Subcutaneous preadipocyte (primary cell): ENCODE results near the gene ZNF189.

GRCh38 chr9:101397635-101398254, 673 bp downstream of the MRPL50 start:
- CAGE, long polyA plus RNA, result no peak

DNA sequence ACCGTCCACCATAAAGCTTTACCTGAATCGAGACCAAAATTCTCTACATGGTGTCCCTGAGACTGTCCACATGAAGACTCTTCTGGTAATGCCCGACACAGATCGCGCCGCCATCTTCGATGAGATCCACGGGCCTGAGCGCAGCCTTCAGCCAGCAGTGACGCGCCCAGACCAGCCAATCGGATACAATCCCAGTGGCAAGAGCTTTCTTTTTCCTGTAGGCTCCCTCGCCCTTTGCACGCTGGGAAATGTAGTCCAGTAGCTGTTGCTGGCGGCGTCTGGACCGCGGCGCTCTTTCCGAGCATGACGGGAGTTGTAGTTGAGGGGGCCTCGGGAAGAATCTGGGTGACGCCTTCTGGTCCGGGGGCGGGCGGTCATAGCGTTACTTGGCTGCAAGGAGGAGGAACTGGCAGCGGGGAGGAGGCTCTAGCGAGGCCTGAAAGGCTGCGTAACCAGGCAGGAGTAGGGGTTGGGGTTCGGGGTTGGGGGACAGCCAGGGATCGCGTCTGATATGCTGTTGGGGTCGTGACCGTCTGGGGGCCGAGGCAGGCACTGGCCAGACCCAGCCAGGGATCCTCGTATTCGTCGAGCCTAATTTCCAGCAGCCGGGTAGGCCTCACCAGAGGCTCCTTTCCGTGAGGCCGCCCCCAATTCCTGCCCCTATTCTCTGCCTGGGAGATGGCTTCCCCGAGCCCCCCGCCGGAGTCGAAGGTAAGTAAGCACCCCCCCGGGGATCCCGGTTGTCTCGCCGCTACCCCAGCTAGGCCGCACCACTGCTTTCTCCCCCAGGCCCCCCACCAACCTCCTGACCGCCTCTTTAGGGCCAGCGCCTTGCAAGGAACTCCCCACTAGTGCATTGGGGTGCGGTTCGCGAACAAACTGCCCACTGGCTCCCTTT, at the start of gene ZNF189:
TSS of gene ZNF189 (plus strand) at position 373 of the 898 bp plus-strand sequence.
- CAGE, long polyA plus RNA, result no peak

DNA sequence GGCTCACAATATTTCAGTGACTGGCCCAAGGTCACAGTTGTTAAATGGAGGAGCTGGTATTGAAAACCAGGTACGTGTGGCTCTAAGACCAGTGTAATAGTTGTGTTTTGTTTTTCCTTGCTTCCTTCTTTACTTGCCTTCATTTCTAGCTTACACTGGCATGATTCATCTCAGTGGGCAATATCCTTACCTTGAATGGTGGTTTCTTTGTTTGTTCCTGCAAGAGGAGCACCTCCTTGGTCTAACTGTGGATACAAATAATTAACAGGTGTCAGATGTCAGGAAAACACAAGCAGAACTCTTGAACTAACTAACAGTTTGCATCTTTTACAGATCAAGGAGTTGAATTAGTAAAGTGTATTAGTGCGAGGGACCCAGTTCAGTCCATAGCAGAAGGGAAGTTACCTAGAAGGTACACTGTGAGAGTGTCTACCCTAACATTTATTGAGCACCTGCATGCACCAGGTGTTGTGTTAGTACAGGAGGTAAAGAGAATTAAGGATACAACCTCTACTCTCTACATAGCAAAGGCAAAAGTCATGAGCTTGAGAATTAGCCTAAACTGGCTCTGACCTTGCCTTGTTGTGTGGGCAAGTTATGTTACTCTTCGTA, 7.2 kb downstream of the ALDOB start:
- CAGE, long polyA plus RNA, result no peak

DNA sequence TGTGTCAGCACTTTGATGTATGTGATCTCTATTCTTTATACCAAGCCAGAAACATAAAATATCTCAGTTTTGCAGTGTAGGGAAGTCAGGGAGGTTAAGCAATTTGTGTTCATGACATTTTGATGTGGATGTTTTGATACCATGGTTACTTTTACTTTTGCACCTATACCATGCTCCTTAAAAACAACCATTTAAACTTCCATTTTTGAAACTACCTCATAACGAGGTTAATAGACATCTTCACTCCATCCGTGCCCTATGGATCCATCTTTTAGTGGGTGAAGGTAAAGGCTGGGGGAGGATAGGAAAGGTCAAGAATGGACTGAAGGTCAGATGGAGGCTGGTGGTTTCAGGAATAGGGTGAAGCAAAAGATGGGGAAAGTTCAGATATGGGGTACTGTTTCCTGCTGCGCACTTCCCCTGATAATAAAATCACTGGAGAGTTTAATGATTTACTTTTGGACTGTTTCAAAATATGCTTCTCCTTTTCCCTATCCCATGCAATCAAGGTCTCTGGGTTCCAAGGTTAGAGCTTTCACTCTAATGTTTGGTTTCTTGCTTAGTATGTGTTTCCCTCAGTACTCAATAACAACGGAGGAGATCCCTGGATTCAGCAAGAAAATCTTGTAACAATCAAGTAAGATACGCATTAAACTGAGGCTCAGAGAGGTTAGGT, 10.7 kb upstream of the PPP3R2 start:
- CAGE, long polyA plus RNA, result no peak

GRCh38 chr9:104814974-104815528, 51.1 kb downstream of the NIPSNAP3B start:
- CAGE, long polyA plus RNA, result no peak

- CAGE, long polyA plus RNA, result no peak
Measured at GRCh38 chr9:104843004-104843727, 79.2 kb downstream of the NIPSNAP3B start.

DNA sequence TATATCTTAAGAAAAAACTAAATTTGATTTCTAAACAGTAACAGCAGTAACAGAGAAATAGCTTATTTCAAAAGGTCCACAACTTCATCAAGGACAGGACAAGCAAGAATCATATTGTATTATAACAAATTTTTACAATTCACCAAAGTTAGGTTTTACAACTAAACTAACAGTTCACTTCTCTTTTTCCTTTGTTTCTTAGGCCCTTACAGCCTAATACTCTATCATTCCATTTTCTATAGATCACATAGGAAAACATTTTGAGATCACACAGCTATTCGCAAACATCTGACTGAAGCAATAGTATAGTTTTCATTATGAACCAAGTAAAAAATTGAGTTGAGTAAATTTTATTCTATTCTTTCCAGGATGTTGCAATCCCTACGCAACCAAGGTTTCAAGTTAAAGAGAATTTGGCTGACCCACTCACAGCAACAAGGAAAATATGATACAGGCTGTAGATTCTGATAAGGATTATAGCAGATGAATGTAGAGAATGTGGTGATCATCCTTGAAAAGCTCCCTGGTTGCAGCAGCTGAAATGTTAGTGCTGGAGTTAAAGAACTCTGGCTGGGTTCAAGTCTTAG, 4.8 kb downstream of the ABCA1 start:
- CAGE, long polyA plus RNA, result no peak

DNA sequence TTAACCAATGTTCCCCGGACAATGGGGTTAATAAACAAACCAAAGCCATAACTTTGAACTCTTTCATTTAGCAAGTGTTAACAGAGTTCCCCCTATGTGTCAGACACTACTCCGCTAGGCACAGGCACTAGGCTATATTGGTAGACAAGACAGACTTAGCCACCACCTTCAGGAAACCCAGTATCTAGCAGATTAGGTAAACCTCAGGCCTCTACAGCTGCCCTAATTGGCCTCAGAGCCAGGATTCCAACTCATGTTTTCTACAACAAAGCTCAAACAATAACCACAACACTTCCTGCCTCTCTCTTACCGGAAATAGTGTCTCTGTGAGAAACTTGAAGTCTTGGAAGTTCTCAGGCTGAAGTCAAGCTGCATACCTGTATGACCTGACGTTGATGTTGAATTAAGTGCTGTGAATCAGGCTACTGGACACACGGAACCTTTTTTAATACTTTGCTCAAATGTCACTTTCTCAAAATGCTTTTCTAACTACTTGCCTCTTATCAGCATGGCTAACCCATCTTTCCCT, 116.6 kb upstream of the SLC44A1 start:
- CAGE, long polyA plus RNA, result no peak

DNA sequence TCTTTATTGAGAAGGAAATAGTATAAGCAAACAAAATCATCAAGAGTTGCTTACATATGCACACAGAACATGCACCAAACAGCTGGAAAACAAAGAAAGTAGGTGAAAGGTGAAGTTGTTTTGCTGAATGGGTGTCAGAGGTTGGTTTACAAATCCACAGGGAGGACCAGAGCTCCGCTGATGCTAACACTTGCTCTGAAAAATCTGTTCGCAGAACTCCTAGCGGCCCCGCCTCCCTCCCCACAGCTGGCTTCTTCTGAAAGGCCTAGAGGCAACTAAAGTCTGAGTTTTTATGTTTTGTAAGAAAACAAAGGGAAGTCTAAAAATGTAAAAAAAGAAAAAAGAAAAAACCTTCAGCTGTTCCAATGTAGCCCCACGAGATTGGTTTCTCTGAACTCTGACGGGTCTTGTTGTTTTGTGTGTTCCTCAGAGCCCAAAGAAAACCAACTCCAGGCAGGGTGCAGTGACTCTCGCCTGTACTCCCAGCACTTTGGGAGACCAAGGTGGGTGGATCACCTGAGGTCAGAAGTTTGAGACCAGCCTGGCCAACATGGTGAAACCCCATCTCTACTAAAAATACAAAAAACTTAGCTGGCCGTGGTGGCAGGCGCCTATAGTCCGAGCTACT, 105.8 kb upstream of the SLC44A1 start:
- CAGE, long polyA plus RNA, result no peak

DNA sequence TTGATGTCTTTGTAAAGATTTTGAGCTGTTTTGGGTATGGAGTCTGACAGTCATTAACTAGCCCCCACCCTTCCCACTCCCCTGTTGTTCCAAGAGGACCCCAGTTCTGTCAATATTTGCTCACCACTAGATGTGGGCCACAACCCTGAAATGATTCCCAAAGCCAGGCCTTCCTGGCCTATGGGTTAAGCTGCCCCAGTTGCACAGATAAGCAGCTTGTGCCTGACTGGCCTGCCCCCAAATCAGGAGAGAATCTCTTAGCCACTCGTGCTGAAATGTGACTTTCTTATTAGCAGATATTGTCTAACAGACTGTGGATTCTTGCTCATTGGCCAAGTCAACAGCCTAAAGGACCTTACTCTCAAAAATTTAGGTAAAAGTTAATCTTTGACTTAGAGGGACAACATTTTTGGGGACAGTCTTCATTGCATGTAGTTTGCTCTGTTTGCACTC, 29.3 kb upstream of the FSD1L start:
- CAGE, long polyA plus RNA, result no peak

GRCh38 chr9:105438198-105438802, 9.5 kb upstream of the FSD1L start:
- CAGE, long polyA plus RNA, result no peak

GRCh38 chr9:105500385-105500783, 52.5 kb downstream of the FSD1L start:
- CAGE, long polyA plus RNA, result no peak

DNA sequence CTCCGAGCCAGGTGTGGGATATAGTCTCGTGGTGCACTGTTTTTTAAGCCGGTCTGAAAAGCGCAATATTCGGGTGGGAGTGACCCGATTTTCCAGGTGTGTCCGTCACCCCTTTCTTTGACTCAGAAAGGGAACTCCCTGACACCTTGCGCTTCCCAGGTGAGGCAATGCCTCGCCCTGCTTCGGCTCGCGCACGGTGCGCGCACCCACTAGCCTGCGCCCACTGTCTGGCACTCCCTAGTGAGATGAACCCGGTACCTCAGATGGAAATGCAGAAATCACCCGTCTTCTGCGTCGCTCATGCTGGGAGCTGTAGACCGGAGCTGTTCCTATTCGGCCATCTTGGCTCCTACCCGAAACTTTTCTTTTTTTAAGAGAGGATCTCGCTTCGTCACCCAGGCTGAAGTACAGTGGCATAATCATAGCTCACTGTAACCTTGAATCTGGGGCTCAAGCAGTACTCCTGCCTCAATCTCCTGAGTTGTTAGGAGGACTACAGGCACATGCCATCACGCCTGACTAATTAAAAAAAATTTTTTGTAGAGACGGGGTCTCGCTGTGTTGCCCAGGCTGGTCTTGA, 24.0 kb downstream of the FKTN start:
- CAGE, long polyA plus RNA, result no peak

GRCh38 chr9:105672856-105673313, 10.6 kb downstream of the TAL2 start:
- CAGE, long polyA plus RNA, result no peak

DNA sequence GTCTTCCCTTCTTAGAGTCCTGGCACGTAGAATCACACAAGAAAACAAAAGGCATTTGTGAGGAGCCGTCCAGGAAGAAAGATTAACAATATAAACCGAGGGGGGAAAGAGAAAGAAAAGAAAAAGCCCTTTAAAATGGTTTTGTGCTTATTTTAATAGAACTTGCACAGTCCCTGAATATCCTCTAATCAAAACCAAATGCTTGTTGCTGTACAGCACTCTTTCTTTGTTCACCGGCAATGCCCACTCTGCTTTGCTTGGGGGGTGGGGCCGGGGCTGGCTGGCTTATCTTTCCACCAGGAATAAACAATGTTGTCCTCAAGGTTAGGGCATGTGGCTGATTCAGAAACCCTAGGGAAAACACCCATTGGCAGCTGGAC, 575.7 kb upstream of the ZNF462 start:
- CAGE, long polyA plus RNA, result no peak

- CAGE, long polyA plus RNA, result no peak
Measured at GRCh38 chr9:106450619-106451090, 412.3 kb upstream of the ZNF462 start.

- CAGE, long polyA plus RNA, result no peak
Measured at GRCh38 chr9:106829363-106829680, 33.6 kb upstream of the ZNF462 start.

DNA sequence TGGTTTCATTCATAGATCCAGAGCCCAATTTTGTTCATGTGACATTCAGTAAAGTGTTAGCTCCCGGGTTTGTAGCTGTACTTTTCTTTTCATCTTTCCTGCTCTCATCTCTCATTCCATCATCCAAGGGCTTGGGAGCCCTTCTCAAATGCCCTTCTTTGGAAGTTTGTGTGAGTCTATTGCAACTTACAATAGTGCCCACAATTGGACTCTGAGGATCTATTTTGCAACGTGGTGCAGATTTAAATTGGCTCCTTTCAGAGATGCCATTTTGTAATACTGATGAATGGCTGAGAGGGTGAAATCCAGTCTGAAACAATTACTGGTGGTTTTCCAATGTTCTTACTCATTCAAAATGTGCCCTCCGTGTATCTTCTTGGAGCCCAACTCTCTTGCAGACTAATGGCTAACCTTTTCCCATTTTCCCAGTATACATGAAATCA, 6.0 kb downstream of the ZNF462 start:
- CAGE, long polyA plus RNA, result no peak

DNA sequence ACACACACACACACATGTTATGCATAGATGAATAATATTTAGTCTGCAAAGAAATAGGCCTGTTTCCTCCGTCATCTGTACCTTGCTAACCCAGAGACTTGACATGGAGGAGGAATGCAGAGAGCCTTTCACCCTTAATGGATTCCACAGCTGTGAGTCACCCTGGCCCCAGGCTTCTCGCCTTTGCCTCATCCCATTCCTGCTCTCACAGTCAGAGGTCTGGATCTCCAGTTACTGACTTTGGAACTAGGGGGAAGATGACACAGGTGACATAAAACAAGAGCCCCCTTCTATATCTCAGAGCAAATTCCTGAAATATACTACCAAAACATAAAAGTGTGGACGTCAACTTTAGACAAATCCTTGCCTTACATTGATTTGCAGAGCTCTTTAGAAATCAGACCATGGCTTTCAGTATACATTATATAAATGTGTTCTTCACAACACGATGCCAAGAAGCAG, 29.8 kb downstream of the ZNF462 start:
- CAGE, long polyA plus RNA, result no peak

GRCh38 chr9:106921388-106922206, 58.6 kb downstream of the ZNF462 start:
- CAGE, long polyA plus RNA, result no peak